Pericardium fibroblast (primary cell): ENCODE data around the gene LARP4.

DNA sequence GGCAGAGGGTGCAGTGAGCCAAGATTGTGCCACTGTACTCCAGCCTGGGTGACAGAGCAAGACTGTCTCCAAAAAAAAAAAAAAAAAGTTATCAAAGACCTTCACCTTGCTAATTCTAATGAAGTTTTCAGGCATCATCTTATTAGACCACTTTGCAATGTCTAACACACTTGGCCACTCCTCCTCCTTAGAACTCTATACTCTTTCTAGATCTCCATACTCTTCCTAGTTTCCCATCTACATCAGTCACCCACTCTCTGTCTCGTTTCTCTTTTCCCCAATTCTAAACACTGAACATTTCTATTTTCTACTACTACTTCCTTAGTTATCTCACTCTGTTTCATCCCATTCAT, 3.0 kb upstream of the KANSL2 start:
- RAMPAGE, long total RNA: no peak

GRCh38 chr12:48823992-48824498, 5.7 kb downstream of the CACNB3 start:
- RAMPAGE, long total RNA: no peak

DNA sequence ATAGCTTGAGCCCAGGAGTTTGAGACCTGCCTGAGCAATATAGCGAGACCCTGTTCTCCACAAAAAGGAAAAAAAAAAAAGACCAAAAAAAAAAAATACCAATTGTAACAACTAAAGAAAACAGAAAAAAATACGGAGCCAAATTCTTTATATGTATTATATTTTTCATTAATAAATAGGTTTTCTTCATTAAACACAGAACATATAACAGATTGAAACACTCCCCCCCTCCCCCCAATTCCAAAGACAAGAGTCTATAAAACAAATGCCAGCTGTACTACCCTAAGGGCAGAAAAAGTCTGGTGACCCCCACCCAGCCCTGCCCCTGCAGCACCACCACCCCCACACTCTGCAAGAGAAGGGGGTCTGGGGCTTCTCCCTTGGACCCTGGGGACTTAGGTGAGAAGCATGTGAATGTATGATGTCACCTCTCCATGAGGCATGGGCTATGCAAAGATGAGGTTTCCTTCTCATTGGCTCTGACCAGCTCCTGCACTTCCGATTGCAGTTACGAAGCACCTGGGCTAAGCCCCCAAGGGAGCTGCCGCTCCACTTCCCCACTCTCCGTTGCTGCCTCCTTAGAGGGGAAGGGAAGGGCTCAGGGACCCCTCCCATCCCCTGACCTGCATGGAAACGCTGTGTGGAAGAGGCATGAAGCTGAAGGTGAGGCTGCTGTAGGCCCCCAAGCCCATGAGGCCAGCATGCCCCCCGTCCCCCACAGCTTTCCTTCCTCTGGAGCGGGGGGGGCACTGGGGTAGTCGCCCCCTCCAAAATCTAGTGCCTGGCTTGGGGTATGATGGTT, 5.2 kb upstream of the DDX23 start:
- RAMPAGE, long total RNA: no peak

DNA sequence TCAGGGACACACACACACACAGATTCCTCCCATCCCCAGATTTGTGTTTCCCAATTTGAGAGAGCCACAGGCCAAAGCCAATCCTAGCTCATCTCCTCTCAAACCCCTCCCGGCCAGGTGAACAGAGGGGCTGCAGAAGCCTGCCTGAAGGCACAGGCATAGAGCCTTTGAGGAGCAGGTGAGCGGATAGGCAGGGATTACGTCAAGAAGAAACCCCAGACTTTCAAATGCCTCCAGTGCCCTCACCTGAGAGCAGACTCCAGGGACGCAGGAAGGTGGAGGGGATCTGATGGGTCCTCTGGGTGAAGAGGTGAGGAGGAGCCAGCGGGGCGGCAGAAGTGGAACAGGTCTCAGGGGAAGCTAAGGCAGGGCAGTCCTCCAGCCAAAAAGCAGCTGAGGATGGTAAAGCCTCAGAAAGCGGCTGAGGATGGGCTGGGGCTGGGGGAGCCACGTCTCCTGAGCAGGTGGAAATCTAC, 515 bp downstream of the RND1 start:
- RAMPAGE, long total RNA: no peak

- RAMPAGE, long total RNA: no peak
Observed at GRCh38 chr12:48969680-48970281, 1.8 kb downstream of the WNT10B start.

DNA sequence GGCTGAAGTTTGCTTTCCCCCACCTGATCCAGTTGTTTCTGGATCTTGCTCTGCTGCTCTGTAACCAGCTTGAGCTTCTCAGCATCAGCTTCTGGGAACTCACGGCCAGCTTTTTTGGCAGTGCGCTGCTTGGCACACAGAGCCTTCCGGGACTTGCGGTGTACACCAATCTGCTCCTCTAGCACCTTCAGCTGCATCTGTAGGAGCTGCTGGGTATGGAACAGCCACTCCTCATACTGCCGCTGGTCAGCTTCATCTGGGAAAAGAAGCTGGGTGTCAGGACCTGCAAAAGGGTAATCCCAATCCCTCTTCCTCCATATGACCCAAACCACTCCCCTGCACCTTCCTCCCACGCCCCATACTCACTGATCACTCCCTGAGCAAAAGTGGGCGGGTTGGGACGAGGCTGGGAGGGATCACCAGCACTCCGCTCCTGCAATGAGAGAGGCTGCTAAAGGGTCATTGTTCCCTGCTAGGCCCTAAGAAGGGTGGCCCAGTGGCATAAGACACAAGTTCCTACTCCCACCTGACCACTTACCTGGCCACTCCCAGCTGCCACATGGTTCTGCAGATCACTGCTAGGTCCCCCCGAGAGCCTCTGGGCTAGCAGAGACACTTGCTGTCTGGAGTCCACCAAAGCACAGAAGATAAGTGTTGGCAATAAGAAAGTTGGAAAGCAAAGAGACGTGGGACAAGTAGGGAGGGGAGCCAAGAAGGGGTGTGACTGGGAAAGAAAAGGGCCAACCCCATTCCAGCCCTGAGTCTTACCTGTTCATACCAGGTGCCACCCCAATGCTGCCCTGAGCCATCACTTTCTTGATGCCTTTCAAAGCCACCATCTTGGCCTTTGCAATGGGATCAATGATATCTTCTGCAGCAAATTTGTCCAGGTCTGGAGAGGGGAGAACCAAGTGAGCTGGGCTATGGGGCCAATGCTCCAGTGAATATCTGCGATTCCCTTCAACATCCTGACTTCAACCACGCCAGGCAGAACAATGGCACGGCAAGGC, 15.8 kb upstream of the PRKAG1 start:
- RAMPAGE, long total RNA: no peak

GRCh38 chr12:49044099-49045165, 16.2 kb downstream of the KMT2D start:
- RAMPAGE, long total RNA: no peak

DNA sequence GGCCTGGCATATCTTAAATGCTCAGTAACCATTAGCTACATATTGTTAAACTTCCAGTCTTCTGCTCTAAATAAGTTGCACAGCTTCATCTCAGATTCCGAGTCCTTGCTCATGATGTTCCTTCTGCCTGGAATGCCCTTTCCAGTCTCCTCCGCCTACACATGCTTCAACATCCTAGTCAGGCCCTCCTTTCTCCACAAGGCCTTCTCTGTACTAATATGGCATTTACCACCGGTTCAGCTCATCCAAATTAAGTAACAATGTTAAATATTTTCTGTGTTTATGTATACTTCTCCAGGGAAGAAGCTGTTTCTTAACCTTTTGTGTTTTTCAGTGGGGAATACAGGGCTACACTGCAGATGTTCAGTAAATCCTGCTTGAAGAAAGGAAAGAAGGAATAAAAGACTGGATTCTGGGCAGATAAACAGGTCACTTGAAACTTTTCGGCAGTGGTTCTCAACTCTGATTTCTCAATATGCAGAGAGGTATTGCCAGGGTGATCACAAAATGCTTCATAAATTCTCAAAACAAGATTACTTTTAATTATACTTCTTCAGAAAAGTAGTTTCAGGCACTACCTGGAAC, 8.4 kb downstream of the DHH start:
- RAMPAGE, long total RNA: no peak

- RAMPAGE, long total RNA: no peak
Observed at GRCh38 chr12:49095416-49096333, 1.1 kb upstream of the DHH start.

DNA sequence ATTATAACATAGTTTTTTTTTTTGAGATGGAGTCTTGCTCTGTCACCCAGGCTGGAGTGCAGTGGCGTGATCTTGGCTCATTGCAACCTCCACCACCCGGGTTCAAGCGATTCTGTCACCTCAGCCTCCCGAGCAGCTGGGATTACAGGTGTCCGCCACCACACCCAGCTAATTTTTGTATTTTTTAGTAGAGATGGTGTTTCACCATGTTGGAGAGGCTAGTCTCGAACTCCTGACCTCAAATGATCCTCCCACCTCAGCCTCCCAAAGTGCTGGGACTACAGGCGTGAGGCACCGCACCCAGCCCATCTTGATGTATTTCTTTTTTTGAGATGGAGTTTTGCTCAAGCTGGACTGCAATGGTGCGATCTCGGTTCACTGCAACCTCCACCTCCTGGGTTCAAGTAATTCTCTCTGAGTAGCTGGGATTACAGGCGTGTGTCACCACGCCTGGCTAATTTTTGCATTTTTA, 5.8 kb downstream of the TUBA1A start:
- RAMPAGE, long total RNA: no peak

- RAMPAGE, long total RNA: no peak
Observed at GRCh38 chr12:49198836-49199126, 9.9 kb upstream of the TUBA1A start.

GRCh38 chr12:49341863-49342939, 4.5 kb upstream of the DNAJC22 start:
- RAMPAGE, long total RNA: no peak

GRCh38 chr12:49367938-49368451, 733 bp downstream of the SPATS2 start:
- RAMPAGE, long total RNA: no peak

DNA sequence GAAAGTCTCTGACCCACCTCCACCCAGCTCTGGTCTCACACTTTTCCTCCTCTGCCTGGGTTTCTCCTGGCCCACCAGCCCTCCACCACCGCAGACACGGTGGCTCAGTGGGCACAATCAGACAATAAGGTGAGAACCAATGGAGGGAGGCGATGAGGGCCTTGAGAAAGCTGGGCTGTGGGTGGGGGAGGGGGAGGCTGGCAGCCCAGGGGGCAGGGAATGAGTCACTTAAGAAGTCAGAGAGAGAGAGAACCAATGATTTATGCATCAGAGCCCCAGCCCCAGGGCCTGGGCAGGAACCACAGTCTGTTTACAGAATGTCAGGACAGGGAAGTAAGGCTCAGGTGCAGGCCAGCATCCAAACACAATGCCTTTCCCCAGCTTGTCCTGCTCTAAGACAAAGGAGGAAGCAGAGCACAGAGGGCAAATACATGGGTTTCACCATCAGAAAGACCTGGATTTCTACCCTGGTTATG, 9.4 kb downstream of the FAIM2 start:
- RAMPAGE, long total RNA: no peak

GRCh38 chr12:49959778-49960615, 1.7 kb upstream of the AQP5 start:
- RAMPAGE, long total RNA: no peak

DNA sequence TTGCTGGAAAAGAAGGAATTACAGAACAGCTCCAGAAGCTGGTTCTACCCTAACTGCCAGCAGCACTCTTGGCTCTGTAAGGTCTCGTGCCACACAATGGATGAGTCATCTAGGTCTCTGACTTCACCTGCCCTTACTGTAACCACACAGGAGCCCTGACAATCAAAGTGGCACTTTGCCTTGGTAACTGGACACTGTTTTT, 57.2 kb upstream of the CERS5 start:
- RAMPAGE, long total RNA: no peak

GRCh38 chr12:50241944-50242470, 41.3 kb downstream of the LIMA1 start:
- RAMPAGE, long total RNA: no peak

- RAMPAGE, long total RNA: start-site peak on the plus strand at chr12:50400878-50400968, 261 and 27 reads in 2 replicates
Observed at GRCh38 chr12:50400384-50401518, at the start of gene LARP4. Gene LARP4 (plus strand): TSS chr12:50400885.

- RAMPAGE, long total RNA: no peak
Observed at GRCh38 chr12:50401519-50401755, 752 bp downstream of the LARP4 start.

DNA sequence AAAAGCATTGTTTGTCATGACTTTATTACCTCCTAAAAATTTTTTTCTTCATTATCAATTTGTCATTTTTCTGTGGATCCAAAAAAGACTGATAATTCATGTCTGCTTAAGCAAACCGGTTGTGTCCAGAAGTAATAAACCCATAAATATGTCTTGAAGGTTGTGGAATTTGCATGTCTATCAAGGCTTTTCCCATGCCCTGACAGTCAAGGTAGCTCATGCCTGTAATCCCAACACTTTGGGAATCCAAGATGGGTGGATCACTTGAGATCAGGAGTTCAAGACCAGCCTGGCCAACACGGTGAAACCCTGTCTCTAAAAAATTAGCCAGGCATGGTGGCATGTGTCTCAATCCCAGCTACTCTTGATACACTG, 19.9 kb upstream of the DIP2B start:
- RAMPAGE, long total RNA: no peak